Keratinocyte (primary cell): Measurements from ENCODE around the genes P2RY13, AADAC and MBNL1.

DNA sequence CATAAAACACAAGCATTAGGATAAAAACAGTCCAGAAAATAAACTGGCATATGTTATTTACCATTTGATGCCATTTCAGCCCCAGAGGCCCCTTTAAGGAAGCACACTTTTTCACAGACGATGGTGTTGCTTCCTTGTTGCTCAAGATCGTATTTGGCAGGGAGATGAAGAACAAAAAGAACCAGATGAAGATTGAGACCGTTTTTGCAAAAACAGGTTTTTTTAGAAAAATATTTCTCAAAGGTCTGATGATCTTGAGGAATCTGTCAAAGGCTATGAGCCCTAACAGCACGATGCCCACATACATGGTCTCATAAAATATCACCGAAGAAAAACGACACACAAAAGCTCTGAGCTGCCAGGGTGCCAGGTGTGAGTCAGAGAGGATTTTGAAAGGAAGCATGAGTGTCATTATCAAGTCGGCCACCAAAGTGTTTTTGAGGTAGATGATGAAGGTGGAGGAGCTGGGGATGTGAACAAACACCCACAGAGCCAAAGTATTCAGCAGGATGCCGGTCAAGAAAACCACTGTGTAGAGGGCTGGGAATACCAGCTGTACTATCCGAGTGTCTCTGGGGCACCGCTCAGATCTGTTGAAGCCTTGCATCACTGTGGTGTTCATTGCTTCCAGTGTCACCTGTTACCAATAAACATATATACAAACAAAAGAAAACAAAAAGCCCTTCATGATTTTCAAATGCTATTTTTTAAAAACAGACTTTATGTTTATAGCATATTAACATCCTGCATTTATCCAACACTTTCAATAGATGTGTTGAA, 788 bp downstream of the P2RY13 start:
CAGE:
- cytosol, long polyA minus RNA: no peak
- cytosol, long polyA plus RNA: no peak
- long polyA plus RNA: no peak
- nucleus, long polyA minus RNA: no peak
- nucleus, long polyA plus RNA: no peak

CAGE:
- cytosol, long polyA minus RNA: no peak
- cytosol, long polyA plus RNA: no peak
- long polyA plus RNA: no peak
- nucleus, long polyA minus RNA: no peak
- nucleus, long polyA plus RNA: no peak
Observed at GRCh38 chr3:151329300-151329636, at the start of gene P2RY13. Gene P2RY13 (minus strand): TSS chr3:151329549.

DNA sequence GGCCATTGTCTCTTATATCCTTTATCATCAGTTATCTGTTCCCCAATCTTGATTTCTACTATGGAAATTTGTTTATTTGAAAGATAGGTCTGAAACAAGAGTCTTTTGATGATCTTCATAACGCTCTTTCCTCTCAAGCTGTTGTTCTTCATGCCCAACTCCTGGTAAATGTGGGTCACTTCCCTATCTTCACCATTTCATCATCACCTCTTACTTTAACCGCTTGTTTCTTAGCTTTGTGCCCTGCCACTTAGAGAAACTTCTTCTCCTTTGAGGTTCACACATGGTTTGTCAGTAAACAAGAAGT, 16.8 kb upstream of the P2RY13 start:
CAGE:
- cytosol, long polyA minus RNA: no peak
- cytosol, long polyA plus RNA: no peak
- long polyA plus RNA: no peak
- nucleus, long polyA minus RNA: no peak
- nucleus, long polyA plus RNA: no peak

DNA sequence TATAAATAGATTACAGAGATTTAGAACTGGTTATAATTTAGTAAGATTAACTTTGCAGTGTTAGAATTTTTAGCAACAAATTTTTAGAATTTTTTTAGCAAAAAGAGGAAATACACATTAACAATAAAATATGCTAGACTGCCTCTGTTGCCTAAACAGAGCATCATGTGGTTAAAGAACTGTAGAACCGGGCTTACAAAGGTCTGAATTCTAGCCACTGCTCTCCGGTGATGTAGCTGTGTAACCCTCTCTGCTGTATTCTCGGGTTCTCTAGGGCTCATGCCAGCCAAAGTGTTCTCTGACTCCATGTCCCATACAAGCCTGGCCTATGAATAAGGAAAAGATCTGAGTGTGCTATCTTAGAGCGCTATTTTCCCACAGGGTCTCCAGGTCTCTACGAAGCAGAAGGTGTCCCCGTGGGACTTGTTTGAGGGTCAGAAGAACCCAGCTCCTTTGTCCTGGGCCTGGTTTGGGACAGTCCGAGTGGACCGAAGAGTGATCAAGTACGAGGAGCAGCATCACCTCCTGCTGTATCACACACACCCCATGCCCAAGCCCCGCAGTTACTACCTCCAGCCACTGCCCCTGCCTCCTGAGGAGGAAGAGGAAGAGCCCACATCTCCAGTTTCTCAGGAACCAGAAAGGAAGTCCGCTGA, 3.0 kb upstream of the P2RY12 start:
CAGE:
- cytosol, long polyA minus RNA: no peak
- cytosol, long polyA plus RNA: no peak
- long polyA plus RNA: no peak
- nucleus, long polyA minus RNA: no peak
- nucleus, long polyA plus RNA: no peak

CAGE:
- cytosol, long polyA minus RNA: no peak
- cytosol, long polyA plus RNA: no peak
- long polyA plus RNA: no peak
- nucleus, long polyA minus RNA: no peak
- nucleus, long polyA plus RNA: no peak
Observed at GRCh38 chr3:151813586-151814408, at the start of gene AADAC. Gene AADAC (plus strand): TSS chr3:151814116.

DNA sequence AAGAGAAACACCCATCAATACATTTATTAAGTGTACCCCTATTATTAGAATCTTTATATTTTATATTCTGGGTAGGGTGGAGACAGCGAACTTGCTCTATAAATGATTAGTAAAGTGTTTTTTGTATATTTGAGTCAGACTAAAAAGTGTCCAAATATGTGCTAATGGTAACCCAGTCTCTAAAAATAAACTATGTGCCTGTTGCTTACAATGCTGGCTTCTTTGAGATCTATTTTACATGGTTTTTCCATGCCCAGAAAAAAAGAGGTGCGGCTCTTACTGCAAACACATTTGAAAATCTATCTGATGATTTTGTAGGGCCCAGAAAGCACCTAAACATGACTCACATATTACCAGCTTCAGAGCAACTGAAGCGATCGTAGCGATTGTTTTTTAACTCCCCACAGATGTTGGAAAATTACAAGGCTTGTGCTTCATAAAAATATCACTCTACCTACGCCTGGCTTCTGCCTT, 53.4 kb downstream of the SUCNR1 start:
CAGE:
- cytosol, long polyA minus RNA: no peak
- cytosol, long polyA plus RNA: no peak
- long polyA plus RNA: no peak
- nucleus, long polyA minus RNA: no peak
- nucleus, long polyA plus RNA: no peak

GRCh38 chr3:152193562-152194405, 74.9 kb upstream of the MBNL1 start:
CAGE:
- cytosol, long polyA minus RNA: no peak
- cytosol, long polyA plus RNA: no peak
- long polyA plus RNA: no peak
- nucleus, long polyA minus RNA: no peak
- nucleus, long polyA plus RNA: no peak

DNA sequence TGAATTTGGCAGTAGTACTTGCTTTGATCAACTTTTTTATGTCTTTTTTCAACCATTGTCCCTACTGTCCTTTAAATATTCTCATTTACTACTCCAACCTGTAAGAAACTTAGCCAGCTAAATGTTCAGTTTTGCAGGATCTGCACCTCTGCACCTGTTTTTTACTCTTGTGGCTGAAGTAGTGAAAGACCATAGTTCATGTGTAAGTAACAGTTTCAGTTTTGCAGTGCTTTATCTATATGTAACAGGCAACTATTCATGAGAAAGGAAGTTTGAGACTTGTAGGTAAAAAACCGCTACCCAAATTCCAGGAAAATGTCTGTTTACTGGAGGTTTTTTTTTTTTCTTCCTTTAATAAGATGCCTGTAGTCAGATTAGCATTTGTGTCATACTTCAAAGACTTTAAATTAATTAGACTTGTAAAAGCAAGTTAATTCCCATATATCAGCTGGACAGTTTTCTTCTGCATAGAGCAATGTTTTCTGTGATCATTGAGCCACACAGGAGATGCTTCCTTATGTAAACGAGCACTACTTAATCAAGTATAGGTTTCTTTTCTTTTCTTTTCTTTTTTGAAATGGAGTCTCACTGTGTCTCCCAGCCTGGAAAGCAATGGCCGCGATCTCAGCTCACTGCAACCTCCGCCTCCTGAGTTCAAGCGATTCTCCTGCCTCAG, 25.3 kb upstream of the MBNL1 start:
CAGE:
- cytosol, long polyA minus RNA: no peak
- cytosol, long polyA plus RNA: no peak
- long polyA plus RNA: no peak
- nucleus, long polyA minus RNA: no peak
- nucleus, long polyA plus RNA: no peak

DNA sequence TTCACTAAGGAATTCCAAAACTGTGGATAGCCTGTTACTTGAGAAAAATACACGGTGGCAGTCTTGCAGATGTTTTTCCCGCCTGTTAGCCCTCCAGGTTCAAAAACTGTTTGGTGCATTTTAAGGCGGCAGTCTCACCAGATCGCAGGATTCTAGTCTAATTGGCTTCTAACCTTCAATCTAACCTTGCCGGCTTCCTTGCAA, 544 bp upstream of the MBNL1 start:
CAGE:
- cytosol, long polyA minus RNA: no peak
- cytosol, long polyA plus RNA: no peak
- long polyA plus RNA: no peak
- nucleus, long polyA minus RNA: no peak
- nucleus, long polyA plus RNA: no peak

DNA sequence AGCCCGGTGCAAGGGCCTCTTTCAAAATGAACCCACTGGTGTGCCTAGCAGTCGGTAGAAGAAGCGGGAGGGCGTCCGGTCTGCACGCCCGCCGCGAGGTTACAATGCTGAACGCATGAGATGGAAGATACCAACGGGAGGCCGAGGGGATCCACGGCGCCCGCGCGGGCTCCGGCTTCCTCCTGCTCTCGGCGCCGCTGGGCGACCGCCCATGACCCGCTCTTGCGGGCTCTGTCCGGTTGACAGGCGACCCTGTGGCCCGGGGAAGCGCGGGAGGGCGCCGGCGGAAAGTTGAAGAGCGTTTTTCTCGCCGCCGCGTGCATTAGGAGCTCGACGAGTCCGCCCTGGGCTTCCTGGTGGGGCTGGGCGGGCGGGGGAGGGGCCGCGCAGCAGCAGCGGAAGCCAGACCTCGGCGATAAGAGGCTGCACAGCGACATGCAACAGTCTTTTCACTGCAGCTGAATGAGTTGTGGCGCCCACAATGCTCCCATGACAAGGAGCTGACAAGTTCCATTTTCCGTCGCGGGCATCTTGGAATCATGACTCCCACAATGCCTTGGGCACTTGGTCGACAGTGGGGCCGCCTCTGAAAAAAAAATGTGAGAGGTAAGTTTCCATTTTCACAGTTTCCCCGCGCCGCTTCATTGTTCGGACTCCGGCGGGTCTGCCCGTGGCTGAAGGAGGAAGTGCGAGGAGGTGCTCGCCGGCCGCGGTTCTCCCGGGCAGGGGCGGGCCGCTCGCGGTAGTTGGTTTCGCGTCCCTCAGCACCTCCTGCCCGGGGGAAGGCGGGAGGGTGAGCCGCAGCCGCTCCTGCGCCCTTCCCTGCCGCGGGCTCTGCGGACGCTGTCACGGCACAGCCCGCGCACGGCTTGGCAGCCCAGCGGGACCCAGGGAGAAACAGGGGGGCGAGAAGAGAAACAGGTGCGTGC, at the start of gene MBNL1:
MBNL1 (plus strand) TSS at position 443 of the 929 bp plus-strand sequence.
CAGE:
- cytosol, long polyA minus RNA: start-site peak on the plus strand centred at position 448 of the sequence, 61 bp wide, 1,648 reads
- cytosol, long polyA plus RNA: start-site peak on the plus strand centred at position 428 of the sequence, 49 bp wide, 1,836 and 166 reads in 2 replicates
- long polyA plus RNA: start-site peak on the plus strand centred at position 470 of the sequence, 159 bp wide, 2,254 and 2,118 reads in 2 replicates
- nucleus, long polyA minus RNA: start-site peak on the plus strand centred at position 478 of the sequence, 148 bp wide, 4,713 reads
- nucleus, long polyA plus RNA: start-site peak on the plus strand centred at position 563 of the sequence, 296 bp wide, 2,919 and 2,450 reads in 2 replicates

GRCh38 chr3:152271357-152272286, 2.9 kb downstream of the MBNL1 start:
CAGE:
- cytosol, long polyA minus RNA: no peak
- cytosol, long polyA plus RNA: no peak
- long polyA plus RNA: no peak
- nucleus, long polyA minus RNA: no peak
- nucleus, long polyA plus RNA: no peak

DNA sequence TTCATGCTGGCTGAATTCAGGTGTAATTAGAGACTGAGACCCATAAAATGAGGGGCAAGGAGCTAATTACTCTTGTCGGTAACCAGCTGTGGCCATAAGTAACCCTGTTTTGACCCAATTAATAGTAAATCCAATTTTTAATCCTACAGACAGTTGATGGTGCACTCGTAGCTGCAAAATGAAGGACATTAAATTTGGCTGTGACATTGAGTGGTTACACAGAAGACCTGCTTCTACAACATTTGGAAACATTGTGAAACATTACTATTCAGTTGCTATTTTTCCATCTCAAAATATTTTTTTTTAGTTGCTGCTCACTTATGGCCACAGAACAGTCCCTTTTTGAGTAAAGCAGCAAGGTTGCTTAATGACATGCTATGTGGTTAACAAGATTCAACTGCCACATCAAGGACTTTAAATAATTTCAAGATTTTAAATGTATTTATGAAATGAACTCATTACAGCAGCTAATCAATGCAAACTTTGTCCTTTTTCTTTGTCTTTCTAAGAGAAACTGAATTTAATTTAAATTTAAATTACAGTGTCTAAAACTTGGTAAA, 33.1 kb downstream of the MBNL1 start:
CAGE:
- cytosol, long polyA minus RNA: no peak
- cytosol, long polyA plus RNA: no peak
- long polyA plus RNA: no peak
- nucleus, long polyA minus RNA: no peak
- nucleus, long polyA plus RNA: no peak

DNA sequence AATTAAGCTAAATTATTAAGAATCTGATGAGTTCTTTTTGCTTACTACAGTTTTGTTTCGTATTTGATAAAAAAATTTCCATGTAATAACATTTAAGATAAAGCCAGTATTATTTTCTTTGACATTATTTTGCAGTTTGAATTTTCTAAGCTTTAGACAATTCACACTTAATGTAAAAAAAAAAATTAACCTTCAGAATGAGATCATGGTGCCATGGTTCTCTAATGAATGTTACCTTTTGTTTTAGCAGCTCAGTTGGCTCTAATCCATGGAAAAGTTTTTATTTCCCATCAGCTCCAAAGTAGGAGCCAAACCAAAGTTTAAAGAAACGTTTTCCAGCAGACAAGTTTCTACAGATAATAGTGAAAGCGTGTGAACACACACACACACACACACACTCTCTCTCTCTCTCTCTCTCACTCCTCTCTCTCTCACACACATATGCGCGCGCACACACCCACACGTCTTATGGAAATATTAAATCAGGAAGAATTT, 46.8 kb downstream of the MBNL1 start:
CAGE:
- cytosol, long polyA minus RNA: no peak
- cytosol, long polyA plus RNA: no peak
- long polyA plus RNA: no peak
- nucleus, long polyA minus RNA: no peak
- nucleus, long polyA plus RNA: no peak

DNA sequence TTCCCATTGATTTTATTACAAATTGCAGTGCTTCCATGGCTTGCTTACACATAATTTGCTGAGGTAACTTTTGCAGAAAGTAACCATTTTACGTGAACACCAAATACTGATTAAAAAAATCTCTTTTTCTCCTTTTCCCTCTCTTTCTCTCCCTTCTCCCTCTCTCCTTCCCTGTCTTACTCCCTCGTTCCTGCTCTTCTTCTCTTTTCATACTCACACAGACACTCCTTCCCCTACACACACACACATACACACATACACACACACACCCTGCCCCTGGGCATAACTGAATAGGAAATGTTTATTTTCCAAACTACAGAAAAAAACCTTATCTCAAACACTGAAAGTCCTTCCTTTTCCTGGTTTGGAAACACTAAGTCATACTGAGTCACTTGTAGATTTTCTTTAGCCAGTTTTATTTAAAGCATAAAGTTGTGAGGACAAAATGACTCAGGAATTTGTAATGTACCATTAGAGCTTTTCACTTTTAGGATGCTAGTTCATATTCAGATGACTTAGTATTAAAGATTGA, 62.3 kb downstream of the MBNL1 start:
CAGE:
- cytosol, long polyA minus RNA: no peak
- cytosol, long polyA plus RNA: no peak
- long polyA plus RNA: no peak
- nucleus, long polyA minus RNA: no peak
- nucleus, long polyA plus RNA: no peak

DNA sequence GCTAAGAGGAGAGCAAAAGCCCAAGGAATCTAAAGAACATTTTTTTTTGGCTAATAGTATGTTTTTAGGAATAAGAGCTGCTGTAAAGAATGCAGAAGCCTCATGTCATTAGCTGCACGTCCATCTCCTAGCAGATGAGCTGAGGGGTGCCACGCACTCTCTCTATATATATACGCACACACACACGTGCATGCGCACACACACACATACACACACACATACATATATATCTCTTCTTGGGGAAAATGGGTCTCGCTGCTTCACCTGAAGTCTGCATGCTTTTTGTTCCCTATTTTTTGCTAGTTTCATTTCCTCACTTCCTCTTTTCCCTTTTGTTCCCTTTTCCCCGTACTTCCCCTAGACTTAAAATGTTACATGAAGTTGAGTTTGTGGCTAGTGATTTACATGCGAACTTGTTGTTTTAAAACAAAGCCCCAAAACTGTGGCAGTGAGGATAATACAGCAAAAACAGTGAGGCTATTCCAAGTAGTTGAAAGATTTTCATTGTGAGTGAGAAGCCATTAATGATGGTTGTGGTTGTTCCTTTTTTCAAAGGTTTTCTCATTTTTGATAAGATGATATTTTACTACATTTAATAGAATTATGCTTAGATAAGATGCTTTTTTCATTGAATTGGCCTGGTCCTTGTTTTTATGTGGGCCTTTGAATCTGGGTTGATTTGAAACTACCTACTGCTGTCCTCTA, 108.0 kb downstream of the MBNL1 start:
CAGE:
- cytosol, long polyA minus RNA: no peak
- cytosol, long polyA plus RNA: no peak
- long polyA plus RNA: no peak
- nucleus, long polyA minus RNA: no peak
- nucleus, long polyA plus RNA: no peak

CAGE:
- cytosol, long polyA minus RNA: no peak
- cytosol, long polyA plus RNA: no peak
- long polyA plus RNA: no peak
- nucleus, long polyA minus RNA: no peak
- nucleus, long polyA plus RNA: no peak
Observed at GRCh38 chr3:152390510-152391017, 121.8 kb downstream of the MBNL1 start.

GRCh38 chr3:152416748-152417482, 148.2 kb downstream of the MBNL1 start:
CAGE:
- cytosol, long polyA minus RNA: no peak
- cytosol, long polyA plus RNA: no peak
- long polyA plus RNA: no peak
- nucleus, long polyA minus RNA: no peak
- nucleus, long polyA plus RNA: no peak

GRCh38 chr3:152464679-152465426, 196.1 kb downstream of the MBNL1 start:
CAGE:
- cytosol, long polyA minus RNA: no peak
- cytosol, long polyA plus RNA: start-site peak on the plus strand at chr3:152465081-152465155, 259 and 355 reads in 2 replicates
- long polyA plus RNA: no peak
- nucleus, long polyA minus RNA: no peak
- nucleus, long polyA plus RNA: no peak

CAGE:
- cytosol, long polyA minus RNA: no peak
- cytosol, long polyA plus RNA: no peak
- long polyA plus RNA: no peak
- nucleus, long polyA minus RNA: no peak
- nucleus, long polyA plus RNA: no peak
Observed at GRCh38 chr3:153138565-153139270, 23.3 kb upstream of the RAP2B start.

GRCh38 chr3:153163986-153164176, 1.9 kb downstream of the RAP2B start:
CAGE:
- cytosol, long polyA minus RNA: start-site peak on the plus strand at chr3:153164002-153164056, 76 reads
- cytosol, long polyA plus RNA: no peak
- long polyA plus RNA: no peak
- nucleus, long polyA minus RNA: no peak
- nucleus, long polyA plus RNA: start-site peak on the plus strand at chr3:153164037-153164053, 177 and 249 reads in 2 replicates